ENCODE measurements around a stretch of chr2.

GRCh38 chr2:186439987-186440116 lies 46.2 kb upstream of the ZC3H15 start:
- RRBS: no CpG with 5 or more reads among the region's 2 CpGs

DNA sequence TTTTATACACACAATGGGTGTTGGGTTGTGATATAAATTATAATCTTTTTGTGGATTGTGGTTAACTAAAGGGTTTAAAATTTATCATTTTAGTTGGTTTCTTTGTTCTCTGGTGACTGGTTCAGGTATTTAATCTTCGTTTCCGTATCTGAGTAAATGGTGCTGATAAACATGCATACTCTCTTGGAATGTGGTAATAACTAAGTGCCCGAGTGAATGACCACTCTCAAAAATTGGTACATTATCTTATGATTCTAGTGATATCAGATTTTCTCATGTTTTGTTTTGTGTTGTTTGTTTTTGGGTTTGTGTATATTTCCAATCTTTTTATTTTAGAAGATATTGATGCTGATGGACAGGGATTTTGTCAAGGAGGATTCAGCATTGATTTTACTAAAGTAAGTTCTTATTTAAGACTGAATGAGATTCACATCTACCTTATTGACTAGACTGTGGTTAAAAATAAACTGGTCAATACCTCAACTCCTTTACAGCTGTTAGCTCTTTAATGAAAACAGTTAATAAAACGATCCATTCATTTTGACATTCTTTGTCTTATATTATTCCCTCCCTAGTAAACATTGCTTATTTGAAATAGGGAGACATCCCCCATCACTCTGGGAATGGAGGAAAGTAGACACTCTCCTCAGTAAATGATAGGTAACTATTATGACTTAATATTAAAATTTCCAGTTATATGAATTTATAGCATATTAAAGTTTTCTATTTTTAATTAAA lies 40.8 kb downstream of the ITGAV start:
- RRBS: no CpG with 5 or more reads among the region's 4 CpGs

- RRBS: no CpG with 5 or more reads among the region's 2 CpGs
Measured at GRCh38 chr2:187075065-187075544, 226.1 kb upstream of the ZSWIM2 start.

GRCh38 chr2:187403600-187404004 lies 44.5 kb downstream of the CALCRL start:
- RRBS: no CpG with 5 or more reads among the region's 3 CpGs

DNA sequence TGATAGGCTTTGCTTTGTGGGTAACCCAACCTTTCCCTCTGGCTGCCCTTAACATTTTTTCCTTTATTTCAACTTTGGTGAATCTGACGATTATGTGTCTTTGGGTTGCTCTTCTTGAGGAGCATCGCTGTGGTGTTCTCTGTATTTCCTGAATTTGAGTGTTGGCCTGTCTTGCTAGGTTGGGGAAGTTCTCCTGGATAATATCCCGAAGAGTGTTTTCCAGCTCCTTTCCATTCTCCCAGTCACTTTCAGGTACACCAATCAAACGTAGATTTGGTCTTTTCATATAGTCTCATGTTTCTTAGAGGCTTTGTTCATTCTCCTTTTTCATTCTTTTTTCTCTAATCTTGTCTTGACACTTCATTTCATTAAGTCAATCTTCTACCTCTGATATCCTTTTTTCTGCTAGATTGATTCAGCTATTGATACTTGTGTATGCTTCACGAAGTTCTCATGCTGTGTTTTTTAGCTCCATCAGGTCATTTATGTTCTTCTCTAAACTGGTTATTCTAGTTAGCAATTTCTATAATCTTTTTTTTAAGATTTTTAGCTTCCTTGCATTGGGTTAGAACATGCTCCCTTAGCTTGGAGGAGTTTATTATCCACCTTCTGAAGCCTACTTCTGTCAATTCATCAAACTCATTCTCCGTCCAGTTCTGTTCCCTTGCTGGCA lies 35.6 kb downstream of the TFPI start:
- RRBS: no CpG with 5 or more reads among the region's 6 CpGs

GRCh38 chr2:187541593-187542890 lies 12.2 kb downstream of the TFPI start:
- RRBS: no CpG with 5 or more reads among the region's 14 CpGs

DNA sequence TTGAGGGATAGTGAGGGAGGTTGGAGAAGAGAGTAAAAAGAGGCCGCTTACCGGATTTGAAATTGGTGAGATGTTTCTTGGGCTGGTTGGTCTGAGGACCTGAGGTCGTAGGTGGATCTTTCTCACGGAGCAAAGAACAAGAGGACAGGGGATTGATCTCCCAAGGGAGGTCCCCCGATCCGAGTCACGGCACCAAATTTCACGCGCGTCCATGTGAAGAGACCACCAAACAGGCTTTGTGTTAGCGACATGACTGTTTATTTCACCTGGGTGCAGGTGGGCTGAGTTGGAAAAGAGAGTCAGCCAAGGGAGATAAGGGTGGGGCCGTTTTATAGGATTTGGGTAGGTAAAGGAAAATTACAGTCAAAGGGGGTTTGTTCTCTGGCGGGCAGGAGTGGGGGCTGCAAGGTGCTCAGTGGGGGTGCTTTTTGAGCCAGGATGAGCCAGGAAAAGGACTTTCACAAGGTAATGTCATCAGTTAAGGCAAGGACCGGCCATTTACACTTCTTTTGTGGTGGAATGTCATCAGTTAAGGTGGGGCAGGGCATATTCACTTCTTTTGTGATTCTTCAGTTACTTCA lies 11.4 kb upstream of the TFPI start:
- RRBS: no CpG with 5 or more reads among the region's 14 CpGs

GRCh38 chr2:187575261-187575932 lies 21.2 kb upstream of the TFPI start:
- RRBS: no CpG with 5 or more reads among the region's 3 CpGs

DNA sequence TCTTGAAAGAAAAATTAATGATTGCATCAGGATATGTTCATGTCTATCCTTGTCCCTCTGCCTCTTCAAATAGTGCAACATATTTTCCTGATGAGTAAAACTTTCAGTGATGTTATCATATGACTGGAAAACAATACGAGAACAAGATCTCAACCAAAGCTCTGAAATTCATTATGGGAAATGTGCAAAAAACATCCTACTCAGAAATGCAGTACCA lies 149.0 kb upstream of the GULP1 start:
- RRBS: no CpG with 5 or more reads among the region's 1 CpG

DNA sequence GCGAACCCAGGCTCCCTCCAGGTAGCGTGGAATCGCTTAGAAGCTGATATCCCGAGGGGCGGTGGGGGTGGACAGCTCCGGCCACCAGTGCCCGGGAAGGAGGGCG lies 378 bp downstream of the GULP1 start:
- RRBS: no CpG with 5 or more reads among the region's 8 CpGs

GRCh38 chr2:188527219-188527674 lies 235.6 kb downstream of the GULP1 start:
- RRBS: no CpG with 5 or more reads among the region's 4 CpGs

DNA sequence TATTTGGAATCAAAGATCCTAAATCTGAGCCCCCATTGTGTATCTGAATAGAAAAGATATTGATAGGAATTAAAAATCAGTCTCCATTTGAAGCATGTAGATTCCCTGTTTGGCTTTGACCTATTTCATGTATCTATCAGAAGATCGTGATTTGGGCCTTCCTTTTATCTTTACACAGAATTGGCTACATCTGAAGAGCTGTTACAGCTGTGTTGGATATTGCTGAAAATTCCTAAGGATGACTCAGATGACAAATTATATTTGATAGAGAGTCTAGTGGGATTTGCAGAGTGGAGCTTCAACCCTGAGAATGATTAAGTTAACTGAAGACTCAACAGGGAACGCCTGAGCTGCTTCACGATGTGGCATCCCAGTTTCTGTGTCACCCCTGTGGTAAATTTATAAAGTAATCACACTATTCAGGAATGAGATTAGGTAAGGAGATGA lies 4.9 kb upstream of the COL3A1 start:
- RRBS: no CpG with 5 or more reads among the region's 3 CpGs

DNA sequence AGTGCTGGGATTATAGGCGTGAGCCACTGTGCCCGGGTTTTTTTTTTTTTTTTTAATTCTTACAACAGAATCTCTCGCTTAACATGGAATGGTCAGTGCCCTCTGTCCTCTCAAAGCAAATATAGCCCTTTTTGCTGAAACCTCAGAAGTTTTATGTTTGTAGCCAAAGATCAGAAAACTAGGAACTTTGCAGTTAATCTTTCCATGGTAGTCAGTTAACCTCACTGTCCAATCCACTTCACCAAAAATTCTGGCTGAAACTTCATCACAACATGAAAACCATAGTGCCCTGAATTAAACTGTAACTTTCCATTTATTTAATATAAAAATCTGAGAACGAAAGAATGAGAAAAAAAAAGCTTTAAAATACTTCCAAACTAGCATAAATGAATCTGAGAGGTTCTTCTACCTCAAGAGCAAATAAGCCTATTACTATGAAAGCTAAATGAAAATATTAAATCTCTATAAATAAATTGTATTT lies 11.3 kb downstream of the COL5A2 start:
- RRBS: no CpG with 5 or more reads among the region's 4 CpGs

- RRBS: no CpG with 5 or more reads among the region's 5 CpGs
Measured at GRCh38 chr2:189210641-189211187, 31.2 kb upstream of the COL5A2 start.

- RRBS: no CpG with 5 or more reads among the region's 1 CpG
Measured at GRCh38 chr2:189337850-189338049, 103.5 kb upstream of the WDR75 start.

GRCh38 chr2:189552257-189552858 lies 28.2 kb downstream of the SLC40A1 start:
- RRBS: no CpG with 5 or more reads among the region's 6 CpGs

DNA sequence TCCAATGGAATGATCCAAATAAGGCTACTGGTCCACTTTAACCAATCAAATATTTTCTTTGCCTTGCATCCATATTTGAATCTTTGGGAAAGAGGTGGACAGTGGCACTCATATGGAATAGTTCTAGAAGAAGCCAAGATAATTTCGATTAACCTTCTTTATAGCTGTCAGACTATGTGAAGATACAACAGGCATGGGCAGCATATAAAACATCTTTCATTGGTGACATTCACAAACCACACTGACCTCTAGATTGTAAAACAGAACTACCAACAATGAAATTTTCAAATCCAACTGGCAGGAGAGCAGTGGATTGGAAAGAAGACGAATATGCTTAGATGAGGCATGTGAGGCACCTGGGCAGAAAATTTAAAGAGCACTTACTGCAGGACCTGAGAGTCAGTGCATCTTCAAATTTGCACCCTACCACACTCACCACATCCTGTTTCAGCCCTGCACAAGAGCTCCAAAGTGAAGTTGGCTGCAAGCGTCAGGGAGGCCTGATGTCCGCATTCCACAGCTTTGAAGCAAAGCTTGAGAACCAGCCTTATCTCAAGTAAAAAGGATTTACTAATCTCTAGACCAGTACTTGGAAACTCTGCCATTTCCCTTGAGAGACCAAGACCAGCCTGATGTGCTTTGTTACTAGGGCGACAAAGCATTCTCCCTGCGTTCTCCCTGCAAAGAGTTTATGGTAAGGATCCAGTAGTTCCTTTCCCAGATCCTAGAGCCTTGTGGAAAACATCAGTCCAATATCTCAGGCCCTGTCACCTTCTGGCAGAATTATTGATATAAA lies 3.5 kb upstream of the ASDURF start:
- RRBS: no CpG with 5 or more reads among the region's 6 CpGs

- RRBS: no CpG with 5 or more reads among the region's 6 CpGs
Measured at GRCh38 chr2:189698604-189699089, 24.2 kb downstream of the ANKAR start.

DNA sequence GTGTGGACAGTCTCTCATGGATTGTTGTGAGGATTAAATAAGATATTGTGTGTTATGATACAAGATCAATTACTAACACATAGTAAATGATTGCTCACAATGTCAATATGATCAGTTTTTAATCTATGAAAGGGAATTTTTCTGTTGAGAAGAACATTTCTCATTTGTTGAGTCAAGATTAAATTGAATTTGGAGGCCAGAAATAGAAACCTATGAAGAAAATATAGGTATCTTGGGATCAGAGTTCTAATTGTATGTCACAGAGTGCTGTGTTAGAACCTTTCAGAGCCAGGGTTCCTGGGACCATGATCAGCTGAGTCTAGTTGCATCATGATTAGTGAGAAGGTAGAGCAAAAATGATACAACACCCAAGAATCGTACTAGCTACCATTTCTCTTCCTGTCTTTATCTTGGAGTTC lies 72.8 kb downstream of the PMS1 start:
- RRBS: no CpG with 5 or more reads among the region's 1 CpG

All from retinal pigment epithelial cell (primary cell).